ENCODE data around the genes KRTAP13-4, KRTAP15-1, KRTAP20-1 and KRTAP21-2.

- PRO-cap, result no peak
These were observed 48.5 kb downstream of the N6AMT1 start for GRCh38 chr21:28836634-28837002.

- PRO-cap, result no peak
These were observed 45.0 kb downstream of the MAP3K7CL start for GRCh38 chr21:29175218-29176069.

DNA sequence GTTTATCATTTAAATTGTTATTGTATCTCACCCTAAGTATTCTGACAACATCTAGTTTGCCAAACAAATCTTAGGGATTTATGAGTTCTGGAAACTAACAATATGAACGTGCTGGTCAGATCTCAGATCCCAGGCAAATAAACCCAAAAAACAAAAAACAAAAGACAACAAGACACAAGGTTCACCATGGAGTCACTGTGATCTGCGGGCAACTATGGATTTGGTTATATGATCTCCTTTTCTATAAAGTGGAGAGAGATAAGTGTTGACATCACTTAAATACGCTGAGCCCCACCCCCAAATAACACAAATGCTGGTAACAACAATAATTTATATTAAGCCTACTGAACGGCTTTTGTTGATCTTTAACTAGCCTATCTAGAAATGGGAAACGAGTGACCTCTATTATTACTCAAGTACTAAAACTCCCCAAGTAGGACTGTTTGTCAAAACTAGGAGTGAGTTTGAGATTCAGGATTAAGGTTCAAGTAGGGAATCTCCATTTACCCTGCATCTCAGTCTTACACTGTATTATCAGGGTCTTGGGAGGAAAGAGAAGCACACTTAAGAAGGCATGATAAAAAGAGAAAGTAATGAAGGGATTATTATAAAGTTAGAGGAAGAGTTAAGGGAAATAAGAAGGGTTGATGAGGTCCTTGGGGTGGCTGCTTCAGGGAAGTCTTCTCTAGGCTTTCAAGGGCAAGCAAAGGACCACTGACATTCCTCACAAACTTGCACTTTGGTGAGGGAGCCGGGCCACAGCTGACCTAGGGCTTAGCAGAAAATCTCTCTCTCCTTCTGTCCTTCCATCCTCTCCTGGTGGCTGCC lies 52.3 kb downstream of the MAP3K7CL start:
- PRO-cap, result no peak

- PRO-cap, result no peak
These were observed 64.0 kb downstream of the MAP3K7CL start for GRCh38 chr21:29194438-29194806.

DNA sequence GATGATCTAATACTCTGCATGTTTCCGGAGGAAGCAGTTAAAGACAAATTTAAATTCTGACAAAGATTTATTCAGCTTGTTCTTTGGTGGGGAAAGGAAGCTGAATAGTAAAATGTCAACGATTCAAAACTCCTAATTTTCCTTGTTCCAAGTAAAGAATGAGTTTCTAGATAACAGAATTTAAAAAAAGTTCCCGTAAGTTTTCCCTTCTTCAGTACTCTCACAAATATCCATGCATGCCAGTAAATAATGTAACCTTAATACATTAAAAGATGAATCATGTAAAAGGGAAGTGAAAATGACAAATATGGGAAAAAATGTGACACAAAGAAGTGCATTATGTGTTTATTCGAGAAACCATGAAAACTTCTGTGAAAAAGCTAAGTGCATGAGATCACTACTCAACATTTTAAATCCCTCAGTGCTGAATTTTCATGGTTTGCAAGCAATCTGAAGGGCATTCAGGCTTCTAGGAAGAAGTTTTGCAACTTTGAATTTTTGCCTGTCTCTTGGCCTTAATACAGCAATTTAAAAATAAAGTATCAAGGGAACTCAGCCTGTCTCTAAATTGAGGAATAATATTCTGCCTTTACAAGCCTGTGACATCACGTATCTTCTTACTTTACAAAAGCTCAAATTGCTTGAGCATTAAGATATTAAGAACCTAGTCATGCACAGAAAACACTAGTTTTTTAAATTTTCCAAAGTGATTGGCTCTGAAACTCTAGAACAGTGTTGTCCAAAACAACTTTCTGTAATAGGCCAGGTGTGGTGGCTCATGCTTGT lies 78.2 kb downstream of the MAP3K7CL start:
- PRO-cap, result no peak

DNA sequence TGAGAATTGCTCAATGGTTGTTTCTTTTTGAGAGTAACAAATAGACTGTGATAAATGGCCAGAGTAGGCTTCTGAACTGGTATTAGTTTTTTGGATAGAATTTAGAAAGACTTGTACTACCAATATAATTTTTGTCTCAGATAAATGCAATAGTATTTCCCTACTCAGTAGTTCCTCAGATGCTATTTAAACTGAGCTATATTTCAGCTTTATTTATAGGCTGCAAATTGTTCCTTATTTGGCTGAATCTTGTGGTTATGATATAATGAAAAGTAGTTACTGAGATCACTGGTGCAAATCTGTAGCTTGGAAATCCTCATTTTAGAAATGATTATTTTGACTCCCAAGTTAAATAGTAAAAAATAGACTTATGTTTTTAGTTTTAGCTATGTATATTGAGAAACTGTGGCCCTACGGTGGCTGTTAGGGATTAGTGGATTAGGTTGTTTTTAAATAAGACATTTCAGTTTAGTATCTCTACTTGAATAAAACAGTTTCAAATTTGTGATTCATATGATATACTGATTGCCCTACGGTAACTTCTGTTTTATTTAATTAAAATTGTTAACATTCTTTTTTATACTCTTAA lies 9.3 kb downstream of the BACH1 start:
- PRO-cap, result no peak

- PRO-cap, result no peak
These were observed 34.0 kb downstream of the BACH1 start for GRCh38 chr21:29332500-29333343.

DNA sequence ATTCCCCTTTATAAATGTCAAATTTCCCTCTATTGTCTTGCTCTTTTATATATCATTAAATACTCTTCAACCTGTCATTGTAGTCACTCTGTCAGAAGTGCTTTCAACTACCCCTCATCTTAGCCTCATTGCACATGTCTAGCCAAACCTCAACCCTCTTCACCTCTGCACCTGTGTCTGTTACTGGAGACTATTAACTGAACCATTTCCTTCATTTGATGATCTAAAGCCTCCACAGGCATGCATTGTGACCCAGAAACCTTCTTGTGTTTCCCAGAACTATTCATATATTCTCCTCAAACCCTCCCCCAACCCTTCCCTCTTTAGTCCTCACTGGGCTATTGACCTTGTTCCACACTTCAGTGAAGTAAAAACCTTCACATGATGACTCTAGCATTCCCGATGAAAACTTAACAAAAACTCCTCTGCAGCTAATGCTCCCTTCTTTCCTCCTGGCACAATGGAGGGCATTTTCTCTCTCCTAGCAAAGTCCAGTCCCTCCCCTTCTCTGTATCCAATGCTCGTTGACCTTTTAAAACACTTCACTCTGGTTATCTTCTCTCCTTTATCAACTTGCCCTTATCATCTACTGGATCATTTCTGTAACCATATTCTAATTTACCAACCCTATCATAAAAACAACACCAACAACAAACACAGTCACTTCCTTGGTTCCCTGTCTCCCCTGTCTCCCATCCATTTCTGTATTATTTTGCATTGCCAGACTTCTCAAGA lies 86.1 kb downstream of the BACH1 start:
- PRO-cap, result no peak

GRCh38 chr21:29434049-29434435 lies 135.3 kb downstream of the BACH1 start:
- PRO-cap, result no peak

DNA sequence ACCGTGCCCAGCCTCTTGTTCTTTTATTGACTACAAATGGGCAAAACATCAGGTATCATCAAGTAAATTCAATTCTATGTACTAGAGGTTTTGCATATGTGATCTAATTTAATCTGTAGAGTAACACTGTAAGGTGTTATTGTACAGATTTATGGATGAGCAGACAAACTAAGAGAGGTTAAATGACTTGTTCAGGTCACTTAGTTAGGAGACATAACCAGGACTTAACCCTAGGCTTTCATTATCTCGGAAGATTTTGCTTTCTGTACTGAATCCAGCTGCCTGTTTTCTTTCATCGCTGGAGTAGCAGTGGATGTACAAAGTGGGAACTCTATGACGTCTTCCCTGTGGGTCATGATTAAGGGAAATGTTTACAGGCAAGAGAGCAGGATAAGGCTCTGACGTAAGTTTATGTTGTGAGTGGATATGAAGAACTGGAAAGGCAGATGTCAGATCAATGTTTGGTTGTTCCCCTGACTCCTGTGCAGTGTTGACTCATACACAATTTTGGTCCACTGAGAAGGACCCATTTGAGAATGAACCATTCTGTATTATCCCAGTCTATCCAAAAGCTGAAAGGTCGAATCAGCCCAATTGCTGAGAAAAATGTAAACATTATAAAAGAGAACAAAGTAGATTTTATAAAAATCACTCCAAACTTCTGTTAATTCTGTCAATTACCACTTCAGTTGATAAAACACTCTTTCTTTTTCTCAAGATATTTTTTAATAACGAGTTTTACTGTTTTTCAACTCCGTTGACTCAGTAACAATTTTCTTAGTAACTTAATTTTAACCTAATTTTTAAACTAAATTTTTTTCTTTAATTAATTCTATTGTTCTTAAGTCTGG lies 292.4 kb downstream of the GRIK1 start:
- PRO-cap, result no peak

DNA sequence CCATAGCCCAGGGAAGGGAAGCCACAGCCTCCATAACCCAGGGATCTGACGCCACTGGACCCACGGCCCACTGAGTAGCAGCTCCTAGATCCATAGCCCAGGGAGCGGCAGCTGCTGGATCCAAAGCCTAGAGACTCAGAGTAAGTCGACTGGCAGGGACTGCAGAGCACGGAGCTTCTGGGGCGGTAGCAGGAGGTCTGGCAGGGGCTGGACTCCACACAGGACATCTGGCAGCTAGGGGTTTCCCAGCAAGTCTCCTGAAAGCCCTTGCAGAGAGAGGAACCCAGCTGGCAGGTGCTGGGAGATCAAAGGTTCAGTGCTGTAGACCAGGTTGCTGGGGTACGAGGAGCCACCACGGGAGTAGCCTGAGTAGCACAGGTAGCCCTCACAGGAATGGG lies 232 bp downstream of the KRTAP23-1 start:
- PRO-cap, result no peak

DNA sequence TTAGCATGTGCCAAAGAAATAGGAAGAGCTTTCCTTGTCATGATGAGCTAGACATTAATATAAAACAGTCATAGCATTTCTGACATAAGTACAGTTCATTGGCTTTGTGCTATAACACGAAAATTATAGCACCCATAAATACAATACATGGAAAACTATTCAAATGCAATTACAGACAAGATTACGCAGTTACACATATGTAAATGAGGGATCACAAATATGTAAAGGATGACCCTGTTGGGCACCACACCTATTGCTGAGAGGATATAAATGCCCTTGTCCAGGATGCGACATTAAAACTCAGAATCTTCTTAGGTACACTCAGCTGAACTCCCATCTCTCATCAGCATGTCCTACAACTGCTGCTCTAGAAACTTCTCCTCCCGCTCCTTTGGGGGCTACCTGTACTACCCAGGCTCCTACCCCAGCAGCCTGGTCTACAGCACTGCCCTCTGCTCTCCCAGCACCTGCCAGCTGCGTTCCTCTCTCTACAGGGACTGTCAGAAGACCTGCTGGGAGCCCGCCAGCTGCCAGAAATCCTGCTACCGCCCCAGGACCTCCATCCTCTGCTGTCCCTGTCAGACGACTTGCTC lies at the start of gene KRTAP13-4:
TSS of gene KRTAP13-4 (plus strand) at position 293 of the 593 bp plus-strand sequence.
- PRO-cap, result no peak

DNA sequence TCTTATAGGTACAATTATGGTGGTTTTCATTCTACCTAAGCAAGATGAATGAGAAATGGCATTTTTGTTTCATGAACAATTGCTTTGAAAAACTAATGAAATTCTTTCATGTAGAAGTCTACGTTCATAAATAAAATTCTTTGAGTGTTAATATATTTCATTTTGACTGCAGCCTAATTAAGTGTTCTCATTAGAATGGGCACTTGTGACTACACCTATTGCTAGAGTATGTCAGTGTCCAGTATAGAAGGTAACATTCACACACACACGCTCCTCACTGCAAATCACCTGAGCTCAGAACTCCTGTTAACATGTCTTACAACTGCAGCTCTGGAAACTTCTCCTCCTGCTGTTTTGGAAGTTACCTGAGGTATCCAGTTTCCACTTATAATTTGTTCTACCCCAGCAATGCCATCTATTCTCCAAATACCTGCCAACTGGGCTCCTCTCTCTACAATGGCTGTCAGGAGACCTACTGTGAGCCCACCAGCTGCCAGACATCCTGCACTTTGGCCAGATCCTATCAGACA lies at the start of gene KRTAP15-1:
TSS of gene KRTAP15-1 (plus strand) at position 259 of the 530 bp plus-strand sequence.
- PRO-cap, result no peak

DNA sequence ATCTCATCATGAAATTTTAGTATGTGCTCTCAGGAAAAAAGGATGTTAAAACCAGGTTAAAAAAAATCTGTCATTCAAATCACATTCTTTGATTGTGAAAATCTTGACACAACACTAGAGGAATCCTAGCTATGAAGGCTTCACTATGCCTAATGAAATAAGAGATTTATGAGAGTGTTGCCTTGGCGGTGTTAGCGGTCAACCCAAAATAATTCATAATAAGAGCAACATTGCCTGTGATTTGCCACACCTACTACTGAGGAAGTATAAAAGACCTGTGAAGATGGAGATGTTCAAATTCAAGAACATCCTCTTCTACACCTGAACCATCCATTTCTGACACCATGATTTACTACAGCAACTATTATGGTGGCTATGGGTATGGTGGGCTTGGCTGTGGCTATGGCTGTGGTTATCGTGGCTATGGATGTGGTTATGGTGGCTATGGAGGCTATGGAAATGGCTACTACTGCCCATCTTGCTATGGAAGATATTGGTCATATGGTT lies at the start of gene KRTAP20-1:
TSS of gene KRTAP20-1 (plus strand) at position 315 of the 507 bp plus-strand sequence.
- PRO-cap, result no peak

- PRO-cap, result no peak
These were observed at the start of gene KRTAP21-2 for GRCh38 chr21:30747094-30747468. TSS of gene KRTAP21-2 (minus strand) at chr21:30747259.

GRCh38 chr21:31172126-31172783 lies 134.0 kb upstream of the KRTAP19-8 start:
- PRO-cap, result no peak

- PRO-cap, result no peak
These were observed 147.4 kb upstream of the KRTAP19-8 start for GRCh38 chr21:31185774-31186008.

GRCh38 chr21:31251749-31252515 lies 92.1 kb downstream of the TIAM1 start:
- PRO-cap, result no peak

DNA sequence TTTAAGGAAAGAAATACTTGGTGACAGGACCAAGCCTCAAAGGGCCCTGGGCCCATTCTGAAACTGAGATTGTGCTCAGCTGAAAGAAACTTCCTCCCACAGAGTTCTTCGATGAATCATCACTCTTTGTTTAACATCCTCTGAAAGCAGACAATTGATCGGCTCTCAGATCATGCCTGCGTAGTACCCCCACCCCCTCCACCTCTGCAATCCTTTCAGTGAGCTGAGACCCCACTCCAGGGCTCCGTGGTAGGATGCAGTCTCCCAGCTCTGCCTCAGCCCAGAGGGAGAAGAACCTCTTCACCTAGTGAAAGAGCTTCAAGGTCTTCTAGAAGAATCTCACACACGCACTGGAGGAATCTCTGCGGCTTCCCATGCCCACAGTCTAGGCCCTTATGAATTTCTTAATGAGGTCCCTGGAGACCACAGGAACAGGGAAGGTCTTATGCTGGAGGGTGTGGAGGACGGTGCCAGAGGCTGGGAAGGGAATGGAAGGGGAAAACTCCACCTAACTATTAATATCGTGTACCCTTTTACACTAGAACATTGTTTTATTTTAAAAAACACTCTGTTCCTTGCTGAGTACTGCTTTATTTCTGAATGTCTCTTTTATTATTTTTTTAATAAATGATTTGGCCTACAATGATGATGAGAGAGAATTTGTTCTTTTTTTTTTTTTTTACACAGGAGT lies 104.8 kb upstream of the SOD1 start:
- PRO-cap, result no peak

GRCh38 chr21:31557089-31557895 lies 102.2 kb upstream of the SOD1 start:
- PRO-cap, result no peak